ENCODE measurements around a stretch of chr1.

DNA sequence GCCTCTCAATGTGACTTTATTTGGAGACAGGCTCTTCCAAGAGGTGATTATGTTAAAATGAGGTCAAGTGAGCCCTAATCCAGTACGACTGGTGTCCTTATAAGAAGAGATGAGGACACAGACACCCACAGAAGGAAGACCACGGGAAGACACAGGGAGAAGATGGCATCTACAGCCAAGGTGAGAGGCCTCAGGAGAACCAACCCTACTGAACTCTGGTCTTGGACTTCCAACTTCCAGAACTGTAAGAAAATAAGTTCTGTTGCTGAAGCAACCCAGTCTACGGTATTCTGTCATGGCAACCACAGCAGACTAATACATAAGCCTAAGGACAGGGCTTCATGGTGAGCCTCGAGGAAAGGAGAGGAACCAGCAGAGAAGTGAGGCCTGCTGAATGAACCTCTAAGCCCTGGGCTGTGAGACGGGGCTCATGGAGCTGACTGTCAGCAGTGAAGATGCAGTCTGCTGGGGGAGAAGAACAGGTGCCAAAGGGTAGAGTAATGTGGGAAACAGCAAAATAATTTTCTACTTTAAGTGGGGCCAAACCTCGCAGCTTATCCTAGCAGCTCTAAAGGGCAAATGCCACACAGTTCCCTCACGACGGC lies 60.6 kb downstream of the SLC45A1 start:
- PRO-cap, 2 experiments: no peak in any of the 2 experiments

DNA sequence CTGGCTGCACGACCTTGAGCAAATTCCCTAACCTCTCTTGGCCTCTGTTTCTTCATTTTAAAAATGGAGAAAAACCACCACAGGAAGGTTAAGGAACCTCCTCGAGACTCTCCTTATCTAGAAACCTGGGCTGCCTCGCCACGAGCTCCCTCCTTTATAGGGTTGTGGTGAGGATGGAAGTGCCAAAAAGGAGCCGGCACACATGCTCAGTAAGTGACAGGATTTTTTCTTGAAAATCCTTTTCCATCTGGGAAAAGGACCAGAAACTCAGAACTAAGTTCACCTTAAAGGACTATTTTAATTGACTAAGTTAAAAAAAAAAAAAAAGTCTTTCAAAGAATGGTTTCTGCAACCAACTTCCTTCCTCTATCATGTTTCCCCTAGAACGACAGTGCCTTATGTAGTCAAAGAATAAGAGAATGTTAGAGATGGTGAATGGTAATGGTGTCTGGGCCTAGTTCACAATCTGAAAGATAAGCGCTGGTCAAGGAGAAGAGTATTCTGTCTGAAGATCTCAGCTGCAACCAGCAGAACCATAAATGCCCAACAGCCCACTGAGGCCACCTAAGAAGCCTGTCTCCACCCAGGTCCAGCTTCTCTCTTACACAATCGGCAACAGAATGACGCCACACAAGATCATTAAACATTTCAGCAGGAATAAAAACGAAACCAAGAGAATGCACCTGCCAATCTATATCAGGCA lies 64.9 kb downstream of the SLC45A1 start:
- PRO-cap, 2 experiments: no peak in any of the 2 experiments

DNA sequence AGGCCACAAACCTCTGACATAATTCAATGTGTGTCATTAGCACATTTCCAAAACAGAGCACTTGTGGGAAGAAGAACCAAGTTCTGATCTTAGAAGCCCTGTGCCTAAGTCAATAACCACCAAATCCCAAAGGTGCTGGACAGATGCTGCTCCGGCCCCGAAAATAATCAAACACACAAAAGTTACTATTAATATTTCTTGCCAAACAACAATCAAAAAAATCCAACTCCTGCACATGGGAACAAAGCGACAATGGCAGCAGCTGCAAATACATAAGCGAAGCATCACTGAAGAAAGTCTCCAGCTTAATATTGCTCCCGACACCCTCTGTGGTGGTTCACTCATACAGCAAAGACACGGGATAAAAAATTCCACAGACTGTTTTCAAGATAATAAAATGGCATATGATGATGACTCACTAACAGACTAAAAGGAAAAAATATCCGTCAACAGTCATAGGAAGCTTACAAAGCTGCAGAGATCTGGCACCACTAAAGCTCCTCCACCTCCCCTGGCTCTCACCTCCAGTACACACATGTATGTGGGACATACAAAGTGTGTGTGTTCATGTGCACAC lies 94.1 kb downstream of the SLC45A1 start:
- PRO-cap, 2 experiments: no peak in any of the 2 experiments

DNA sequence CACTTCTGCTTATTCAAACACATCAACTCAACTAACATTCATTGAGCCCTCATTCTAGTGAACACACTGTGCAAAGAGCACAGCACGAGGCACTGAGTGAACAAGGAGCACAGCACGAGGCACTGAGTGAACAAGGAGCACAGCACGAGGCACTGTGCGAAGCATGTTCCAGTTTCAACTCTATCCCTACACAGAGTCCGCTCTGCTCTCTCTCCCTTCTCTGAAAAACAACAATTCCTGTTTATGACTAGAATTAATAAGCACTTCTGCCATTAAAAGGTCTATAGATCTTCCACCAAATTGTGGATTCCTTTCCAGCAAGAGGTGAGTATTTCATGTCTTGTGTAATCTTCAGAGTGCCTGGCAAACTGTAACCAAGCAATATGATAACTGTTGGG lies 114.4 kb downstream of the SLC45A1 start:
- PRO-cap, 2 experiments: no peak in any of the 2 experiments

DNA sequence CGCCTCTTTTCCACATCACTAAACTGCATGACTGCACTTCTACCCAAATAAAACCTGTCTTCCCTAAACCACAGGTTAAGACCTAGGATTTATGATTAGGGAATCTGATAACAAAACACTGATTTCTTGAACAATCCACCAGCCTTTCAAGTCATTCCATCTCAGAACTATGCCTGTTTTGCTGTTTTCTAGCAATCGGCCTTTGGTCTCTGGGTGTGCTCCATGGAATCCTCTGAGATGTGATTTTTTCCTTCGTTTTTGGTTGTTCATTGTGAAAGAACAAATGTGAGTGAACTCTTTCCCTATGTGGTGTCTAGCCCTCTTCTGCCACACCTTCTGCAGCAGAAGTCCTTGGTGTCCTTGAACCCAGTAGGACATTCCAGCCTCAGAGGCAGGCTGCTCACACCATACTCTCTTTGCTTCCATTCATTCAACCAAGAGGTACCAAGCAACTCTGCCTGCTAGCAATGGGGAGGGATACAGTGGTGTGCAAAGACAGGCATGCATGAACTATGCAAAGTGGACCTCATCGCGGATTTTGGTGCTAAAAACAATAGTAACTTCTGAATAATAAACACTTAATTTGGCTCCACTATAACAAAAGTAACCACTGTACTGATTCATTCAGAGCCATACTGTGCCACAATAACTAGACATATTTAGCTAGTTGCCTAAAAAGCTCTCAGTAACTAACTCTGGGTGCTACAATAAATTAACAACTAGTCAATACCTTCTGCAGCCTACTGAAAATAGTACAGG lies 155.2 kb downstream of the SLC45A1 start:
- PRO-cap, 2 experiments: no peak in any of the 2 experiments

DNA sequence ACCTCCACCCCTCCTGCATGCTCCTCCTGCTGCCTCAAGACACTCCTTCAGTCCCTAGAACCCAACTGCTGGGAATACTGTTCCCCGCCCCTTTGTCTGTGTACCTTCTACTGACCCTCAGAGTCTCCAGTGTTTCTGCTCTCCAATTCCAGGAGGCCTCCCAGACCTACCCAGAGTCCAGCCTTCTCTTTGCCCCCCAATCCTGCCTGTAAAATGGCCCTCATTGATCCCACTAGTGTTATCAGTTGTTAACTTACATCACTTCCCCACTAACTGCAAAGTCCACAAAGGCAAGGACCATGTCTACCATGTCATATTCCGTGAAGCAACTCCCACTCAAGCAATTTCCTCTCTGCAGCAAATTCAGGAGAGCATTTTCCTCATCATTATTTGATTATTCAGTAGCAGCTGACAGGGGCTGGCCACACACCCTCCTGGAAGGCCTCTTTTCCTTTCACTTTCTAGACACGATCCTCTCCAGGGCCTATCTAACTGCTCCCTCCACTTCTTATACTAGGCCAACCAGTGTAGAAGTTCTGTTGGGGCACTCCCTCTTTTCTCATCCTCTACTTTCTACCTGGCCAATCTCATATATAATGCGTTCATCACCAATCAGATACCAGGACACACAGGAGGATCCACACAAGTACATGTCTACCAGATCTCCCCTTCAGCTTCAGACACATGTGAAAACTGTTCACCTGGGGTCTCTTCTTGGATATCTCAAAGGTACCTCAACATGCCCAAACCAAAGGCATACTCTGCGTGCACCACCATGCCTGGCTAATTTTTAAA lies 153.4 kb downstream of the RERE start:
- PRO-cap, 2 experiments: no peak in any of the 2 experiments

DNA sequence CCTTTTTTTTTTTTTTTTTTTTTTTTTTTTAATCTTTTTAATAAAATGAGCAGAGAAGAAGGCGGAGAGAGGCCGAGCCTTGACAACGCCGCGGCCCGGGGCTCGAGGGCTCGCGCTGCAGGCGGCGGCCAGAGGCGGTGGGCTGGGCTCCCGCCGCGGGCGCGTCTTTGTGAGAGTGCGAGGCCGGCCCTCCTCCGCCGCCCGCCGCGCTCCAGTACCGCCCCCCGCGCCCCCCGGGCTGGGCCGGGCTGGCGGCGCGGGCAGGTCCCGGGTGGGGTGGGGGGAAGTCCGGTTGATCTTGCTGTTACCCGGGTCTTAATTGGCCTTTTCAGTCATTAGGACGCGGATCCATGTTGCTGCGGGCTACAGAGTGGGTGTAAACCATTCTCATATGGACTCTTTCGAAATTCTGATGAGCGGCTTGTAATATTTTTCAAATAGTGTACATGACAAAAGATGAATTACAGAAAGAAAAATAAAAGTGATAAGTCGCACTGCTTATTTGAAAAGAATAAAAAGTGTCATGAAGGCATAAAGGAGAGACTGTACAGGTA lies 462 bp upstream of the RERE start:
- PRO-cap, 2 experiments: peak in 2 of 2 experiments; most common plus-strand start position 52 of the sequence (in 1); most common minus-strand start position 169 of the sequence (in 1)

GRCh38 chr1:8863386-8863827 lies 15.1 kb downstream of the ENO1 start:
- PRO-cap, 2 experiments: no peak in any of the 2 experiments

DNA sequence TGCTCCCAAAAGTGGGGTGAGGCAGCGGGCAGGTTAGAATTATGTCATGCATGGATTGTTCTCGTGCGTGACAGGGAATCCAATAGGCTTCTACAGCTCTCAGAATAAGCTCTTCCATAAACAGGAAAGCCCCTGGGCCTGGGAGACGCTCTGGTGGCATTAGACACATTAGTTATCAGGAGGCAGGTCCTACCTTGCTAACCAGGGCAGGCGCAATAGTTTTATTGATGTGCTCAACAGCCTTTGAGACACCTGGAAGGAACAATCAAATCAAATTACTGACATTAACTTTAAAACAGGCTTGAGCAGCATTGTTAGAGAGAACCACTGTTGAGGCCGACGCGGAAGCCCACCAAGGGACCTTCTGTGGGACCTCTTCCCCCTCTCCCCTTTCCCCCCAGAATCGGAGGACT lies 8.2 kb downstream of the ENO1 start:
- PRO-cap, 2 experiments: no peak in any of the 2 experiments

DNA sequence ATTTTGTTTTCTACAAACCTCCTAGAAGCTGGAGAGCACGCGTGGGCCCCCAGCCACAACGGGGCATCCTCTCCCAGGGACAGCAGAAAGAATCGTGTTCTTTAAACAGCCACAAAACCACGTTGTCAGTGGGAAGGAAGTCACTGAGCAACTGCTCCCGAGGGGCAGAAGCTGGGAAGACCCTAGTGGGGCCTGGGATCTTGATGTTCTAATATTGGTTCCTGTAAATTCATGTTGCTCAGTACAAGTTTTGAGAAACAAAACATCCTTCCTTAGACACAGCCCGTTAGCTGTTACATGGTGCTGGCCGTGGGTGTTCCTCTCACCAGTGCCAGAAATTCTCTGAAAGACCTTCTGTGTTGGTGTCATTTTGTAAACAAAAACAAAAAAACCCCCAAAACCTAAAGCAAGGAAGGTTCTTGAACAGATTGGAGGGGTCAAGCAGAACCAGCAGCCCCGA lies 38.4 kb downstream of the SLC2A7 start:
- PRO-cap, 2 experiments: no peak in any of the 2 experiments

- PRO-cap, 2 experiments: peak in 1 of 2 experiments; most common plus-strand start chr1:9128304 (in 1); most common minus-strand start chr1:9128232 (in 1)
Observed at GRCh38 chr1:9127779-9128405, 1.0 kb downstream of the GPR157 start.

DNA sequence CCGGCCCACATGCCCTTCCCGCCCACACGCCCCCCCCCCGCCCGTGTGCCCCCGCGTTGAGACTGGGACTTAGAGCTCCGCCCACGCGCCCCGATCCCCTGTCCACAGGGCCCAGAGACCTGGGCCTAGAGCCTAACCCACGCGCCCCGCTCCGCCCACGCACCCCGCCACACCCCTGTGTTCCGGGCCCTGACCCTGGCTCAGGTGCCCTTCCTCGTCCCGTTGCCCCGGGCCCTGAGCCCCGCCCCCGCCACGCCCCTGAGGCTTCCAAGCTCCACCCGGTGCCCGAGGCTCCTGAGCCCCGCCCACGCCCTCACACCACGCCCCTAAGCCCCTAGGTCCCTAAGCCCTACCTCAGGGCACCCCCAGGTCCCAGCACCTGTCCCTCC lies 454 bp upstream of the GPR157 start:
- PRO-cap, 2 experiments: no peak in any of the 2 experiments

DNA sequence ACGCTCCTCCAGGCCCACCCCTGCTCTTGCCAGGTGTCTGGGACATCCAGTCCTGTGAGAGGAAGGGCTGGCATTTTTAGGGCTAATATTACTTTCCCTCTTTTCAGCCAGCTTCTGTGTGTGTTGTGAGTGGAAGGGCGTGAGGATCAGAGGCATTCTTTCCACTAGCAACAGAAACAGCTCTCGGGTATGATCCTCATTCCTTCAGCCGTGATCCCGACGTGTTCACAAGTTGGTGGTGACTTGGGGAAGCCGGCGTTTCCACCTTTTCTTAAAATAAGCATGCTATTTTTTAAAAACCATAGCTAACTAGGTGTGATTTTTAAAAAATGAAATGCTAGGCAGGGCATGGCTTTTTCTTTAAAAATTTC lies 834 bp upstream of the GPR157 start:
- PRO-cap, 2 experiments: no peak in any of the 2 experiments

DNA sequence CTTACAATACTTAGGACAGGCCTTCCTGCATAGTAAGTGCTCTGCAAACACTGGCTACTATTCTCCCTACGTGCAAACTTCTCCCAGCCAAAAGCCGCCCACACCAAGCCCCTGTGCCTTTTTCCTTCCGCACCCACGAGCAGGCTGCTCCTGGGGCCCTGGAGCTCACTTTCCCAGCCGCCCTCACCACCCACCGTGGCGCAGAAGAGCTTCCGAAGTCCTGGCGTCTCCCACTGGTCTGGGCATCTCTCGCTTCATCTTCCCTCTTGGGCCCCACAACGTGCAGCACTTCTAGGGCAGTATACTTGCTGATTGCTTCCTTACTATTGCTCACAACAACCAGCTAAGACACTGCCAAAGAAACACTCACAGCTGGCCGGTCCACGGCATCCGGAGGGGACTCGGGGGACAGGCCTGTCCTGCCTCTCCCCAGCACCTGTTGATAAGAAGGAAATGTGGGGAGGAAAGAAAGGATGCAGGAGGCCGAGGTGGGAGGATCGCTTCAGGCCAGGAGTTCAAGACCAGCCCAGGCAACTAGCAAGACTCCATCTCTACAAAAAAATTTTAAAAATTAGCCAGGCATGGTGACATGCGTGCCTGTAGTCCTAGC lies 22.6 kb upstream of the GPR157 start:
- PRO-cap, 2 experiments: no peak in any of the 2 experiments

DNA sequence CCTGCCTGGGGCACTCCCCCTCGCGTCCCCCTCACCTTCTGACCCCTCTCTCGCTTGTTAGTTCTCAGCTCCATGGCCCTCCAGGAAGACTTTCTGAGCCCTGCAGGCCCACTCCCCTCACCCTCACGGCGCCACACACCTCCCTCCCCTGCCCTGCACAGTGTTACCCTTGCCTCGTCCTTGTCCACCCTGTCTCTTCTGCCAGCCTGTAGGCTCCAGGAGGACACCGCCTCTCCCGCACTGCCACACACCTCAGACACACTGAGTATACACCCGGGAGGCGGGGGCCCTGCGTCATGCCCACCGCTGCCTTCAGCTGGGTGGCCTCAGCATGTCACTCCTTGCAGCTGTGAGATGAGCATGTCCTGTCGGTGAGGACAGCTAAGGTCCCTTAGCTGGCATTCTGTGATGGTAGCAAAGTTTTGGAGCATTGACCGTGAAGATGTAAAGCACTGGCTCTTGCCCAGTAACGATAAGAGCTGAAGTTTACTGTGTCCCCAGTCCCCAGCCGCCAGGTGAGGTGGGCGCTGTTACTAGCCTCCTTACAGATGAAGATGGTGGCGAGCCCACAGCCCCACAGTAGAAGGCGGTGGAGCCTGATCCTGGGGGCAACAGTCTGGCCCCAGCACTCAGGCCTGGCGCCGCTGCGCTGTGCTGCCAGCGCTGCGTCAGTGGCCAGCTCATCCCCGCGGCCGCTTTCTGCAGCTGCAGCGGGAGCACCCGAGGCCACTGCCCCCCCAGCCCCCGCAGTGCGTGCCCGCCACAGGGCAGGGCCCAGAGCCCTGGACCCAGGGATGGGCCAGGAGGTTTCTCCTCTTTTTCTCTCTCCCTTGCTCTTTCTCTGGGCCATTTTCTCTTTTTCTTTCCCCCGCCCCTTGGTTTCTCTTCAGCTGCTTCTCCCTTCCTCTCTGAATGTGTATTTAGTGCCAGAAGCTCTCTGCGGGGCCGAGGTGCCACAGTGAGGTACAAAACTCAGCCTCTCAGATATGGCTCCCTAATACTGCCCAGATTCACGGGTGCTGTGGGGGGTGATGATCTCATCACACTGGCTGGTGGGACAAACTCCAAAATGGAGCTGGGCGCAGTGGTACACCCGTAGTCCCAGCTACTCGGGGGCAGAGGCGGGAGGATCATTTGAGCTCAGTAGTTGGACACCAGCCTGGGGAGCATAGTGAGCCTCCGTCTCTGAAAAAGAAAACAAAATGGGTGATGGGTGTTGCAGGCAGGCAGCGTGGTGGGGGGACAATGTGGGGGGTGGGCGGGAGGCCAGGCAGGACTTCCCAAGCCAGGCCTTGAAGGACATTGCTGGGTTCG lies 13.3 kb downstream of the H6PD start:
- PRO-cap, 2 experiments: no peak in any of the 2 experiments

GRCh38 chr1:9294366-9294944 lies 1.8 kb downstream of the SPSB1 start:
- PRO-cap, 2 experiments: peak in 2 of 2 experiments; most common minus-strand start chr1:9294544 (in 2)

GRCh38 chr1:9327969-9328586 lies 35.4 kb downstream of the SPSB1 start:
- PRO-cap, 2 experiments: no peak in any of the 2 experiments

GRCh38 chr1:9375883-9376391 lies 83.2 kb downstream of the SPSB1 start:
- PRO-cap, 2 experiments: no peak in any of the 2 experiments

DNA sequence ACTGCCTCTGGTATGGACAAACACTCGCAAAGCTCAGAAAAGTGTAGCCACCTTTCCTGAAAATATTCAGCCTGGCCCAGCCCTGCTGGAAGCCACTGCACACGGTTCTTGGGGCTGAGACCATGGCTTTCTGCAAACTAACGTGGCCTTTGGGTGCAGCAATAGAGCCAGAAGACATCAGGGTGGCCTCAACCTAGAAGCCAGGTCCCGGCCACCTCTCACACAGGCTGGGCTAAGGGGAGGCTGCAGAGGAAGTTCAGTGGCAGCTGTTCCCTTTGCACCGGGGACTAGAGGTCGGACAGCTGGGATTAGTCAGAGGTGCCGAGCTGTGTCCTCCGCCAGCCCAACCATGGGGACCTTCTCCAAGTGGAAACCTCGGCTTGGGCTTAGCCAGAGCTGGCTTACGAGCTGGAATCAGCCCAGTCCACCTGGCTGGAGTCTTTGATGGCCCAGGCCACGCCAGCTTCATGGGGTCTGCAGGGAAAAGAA lies 107.2 kb downstream of the SPSB1 start:
- PRO-cap, 2 experiments: no peak in any of the 2 experiments

DNA sequence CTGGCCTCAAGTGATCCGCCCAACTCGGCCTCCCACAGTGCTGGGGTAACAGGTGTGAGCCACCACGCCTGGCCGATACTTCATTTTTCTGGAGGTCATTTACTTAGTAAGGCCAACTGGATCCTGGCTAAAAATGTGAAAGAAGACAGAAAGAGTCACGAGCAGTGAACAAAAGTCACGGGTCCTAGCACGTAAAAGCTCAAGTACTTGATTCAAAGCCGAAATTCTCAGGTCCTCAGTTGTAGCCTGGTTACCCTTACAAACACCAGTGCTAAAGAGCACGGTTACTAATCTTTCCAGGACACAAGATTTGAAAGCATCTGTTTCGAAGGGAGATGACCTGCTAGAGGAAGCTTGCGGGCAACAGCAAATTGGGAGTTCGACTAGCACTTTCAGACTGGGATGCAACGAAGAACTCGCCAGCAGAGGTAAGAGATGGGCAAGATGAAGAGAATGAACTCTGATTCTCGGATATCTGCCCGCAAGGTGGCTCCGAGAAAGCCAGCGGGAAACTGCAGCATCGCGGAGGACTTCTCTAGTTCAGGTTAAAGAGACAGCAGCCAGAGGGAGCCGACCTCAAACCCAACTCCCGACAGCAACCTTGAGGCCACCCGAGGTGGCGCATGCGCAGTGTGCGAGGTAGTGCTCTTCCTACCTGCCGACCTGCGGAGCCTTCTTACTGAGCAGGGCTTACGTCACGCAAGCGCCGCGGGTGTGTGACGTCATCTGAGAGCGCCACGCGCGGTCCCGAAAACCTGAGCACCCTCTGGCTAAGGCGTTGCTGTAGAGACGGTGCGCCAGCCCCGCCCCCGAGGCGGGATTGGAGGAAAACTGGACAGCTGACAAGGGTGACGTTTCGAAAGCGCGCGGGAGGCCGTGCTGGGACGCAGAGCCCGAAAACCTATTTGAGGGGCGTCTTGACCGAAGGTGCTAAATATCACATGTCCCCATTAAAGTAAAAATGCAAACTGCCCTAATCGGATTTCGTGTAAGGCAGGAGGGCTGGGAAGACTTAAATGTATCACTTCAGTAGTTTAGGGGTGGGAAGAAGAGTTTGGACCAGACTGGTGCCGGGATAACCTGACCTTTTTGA lies 110.7 kb upstream of the SLC25A33 start:
- PRO-cap, 2 experiments: peak in 2 of 2 experiments; most common plus-strand start position 859 of the sequence (in 2); most common minus-strand start position 665 of the sequence (in 1)